Subcutaneous preadipocyte (primary cell): ENCODE measurements around a stretch of chr2.

- CAGE, long polyA plus RNA: no peak
Observed at GRCh38 chr2:48433495-48434080, 7.0 kb upstream of the PPP1R21 start.

GRCh38 chr2:48459465-48460424 is 19.2 kb downstream of the PPP1R21 start:
- CAGE, long polyA plus RNA: no peak

DNA sequence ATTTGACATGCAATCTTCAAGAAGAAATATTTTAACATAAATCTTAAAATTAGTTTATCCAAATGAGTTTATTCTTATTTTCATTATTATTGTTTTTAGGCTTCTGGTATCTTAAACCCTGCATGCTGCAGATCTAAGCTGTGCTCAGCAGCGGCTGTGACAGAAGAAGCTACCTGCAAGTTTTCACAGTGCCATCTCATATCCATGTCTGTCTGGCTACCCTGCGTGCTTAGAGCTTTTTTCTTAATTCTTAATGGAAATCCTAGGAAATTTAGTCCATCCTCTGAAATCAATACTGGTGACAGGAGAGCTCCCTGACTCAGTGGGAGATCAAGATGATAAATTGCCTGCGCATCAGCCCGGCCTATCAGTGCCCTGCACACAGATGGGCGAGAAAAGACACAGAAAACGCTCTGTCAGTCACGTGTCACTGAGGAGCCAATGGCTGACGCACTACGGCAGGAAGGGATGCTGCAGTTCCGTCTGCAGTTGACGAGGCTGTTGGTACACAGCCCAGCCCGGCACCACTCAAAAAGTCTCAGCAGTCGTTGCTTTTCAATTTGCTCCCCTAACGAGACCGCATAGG is 819.6 kb upstream of the FSHR start:
- CAGE, long polyA plus RNA: no peak

DNA sequence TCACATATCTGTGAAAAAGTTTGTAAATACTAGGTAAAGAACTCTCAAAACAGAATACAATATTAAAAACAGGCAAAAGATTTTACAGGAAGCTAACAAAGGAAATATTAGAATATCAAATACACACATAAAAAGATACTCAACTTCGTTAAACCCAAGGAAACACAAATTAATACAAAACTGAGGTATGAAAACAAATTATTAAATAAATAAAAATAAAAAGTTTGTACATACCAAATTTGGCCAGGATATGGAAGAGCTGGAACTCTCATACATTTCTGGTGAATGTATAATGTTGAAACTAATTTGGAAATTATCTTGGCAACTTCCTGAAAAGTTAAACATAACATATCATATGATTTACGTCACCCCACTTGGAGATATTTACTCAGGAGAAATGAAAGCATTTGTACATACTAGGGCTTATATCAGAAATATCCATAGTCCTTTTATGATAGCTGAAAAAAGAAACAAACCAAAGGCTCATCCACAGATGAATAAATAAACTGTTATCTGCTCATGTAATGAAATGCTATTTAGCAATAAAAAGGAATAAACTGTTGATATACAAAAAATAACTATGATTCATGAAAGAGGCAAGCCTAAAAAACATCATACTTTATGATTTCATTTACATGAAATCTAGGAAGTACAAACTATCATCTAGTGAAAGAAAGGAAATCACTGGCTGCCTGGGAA is 318.1 kb upstream of the NRXN1 start:
- CAGE, long polyA plus RNA: no peak

- CAGE, long polyA plus RNA: no peak
Observed at GRCh38 chr2:52723227-52723567, 1044.4 kb upstream of the CHAC2 start.

DNA sequence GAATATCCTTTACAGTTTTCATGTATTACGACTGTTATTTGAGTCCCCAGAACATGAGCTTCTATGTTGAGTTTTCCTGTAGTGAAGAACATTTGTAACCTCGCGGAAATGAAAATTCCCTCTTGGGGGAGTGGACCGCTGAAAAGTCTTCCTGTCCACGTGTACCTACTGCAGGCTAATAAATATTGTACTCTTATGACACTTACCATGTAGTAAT is 1.0 kb downstream of the ERLEC1 start:
- CAGE, long polyA plus RNA: no peak

- CAGE, long polyA plus RNA: no peak
Observed at GRCh38 chr2:53936873-53937694, 33.7 kb downstream of the PSME4 start.

- CAGE, long polyA plus RNA: no peak
Observed at GRCh38 chr2:53974193-53974689, 3.3 kb downstream of the ACYP2 start.

DNA sequence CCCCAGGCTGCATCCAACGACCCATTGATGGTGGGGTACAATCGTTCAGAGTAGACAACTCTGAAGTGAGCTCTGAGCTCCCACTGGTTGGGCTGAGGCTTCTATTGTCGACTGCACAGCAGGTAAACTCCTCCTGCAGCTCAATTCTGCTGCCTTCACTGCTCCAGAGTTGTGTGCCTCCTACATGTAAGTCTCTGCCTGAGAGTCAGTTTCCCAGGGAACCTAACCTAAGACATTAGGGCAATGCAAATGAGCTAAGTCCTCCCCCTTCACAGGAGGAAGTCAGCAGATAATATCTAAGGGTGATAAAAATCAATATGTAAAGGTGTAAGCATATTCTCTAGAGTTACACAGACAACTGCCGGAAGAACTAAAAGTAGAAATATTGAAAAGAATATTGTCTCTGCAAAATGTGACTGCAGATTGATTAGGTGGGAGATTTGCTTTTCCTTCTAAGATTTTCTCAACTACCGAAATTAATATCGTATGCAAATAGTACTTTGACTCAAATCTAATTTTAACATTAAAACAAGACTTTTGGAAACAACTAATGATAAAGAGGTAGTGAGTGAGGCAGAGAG is 122.1 kb downstream of the ACYP2 start:
- CAGE, long polyA plus RNA: no peak

DNA sequence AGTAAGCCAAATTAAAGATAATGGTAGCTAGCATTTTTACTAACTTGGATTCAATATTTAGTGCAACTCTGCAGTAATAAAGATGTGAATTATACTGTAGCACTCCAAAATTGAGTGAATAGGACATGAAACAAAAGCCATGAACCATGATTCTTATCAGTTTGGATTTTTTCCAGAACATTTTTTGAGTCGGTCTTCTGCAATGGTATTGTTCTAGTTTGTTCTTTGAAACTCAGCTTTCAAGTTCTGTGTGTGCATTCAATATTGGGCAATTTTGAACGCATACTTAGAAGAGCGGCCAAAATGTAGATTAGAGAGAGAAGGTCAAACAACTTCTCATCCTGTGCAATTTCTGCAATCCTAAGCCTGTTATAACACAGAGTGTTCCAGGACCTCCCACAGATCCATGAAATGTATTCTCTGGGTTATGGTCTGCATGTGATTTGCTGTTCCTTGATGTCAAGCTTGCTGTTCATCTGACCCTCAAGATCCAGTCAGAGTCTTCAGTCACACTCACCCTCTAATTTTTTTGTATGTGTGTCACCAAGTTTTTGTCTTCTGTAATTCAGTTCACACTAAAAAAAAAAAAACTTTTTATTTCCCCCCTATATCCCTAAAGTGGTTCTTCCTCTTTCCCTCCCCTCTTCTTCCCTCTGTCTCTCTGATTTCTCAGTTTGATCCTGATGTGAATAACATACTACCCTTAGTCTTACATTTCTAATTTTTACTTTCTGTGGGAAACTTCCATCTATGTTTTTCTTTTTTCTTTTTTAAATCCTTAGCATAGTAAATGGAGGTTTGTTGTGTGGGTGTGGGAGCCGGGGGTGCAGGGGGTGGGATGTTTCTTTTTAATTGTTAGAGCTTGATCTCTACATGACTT is 48.2 kb downstream of the TSPYL6 start:
- CAGE, long polyA plus RNA: no peak

- CAGE, long polyA plus RNA: no peak
Observed at GRCh38 chr2:54386760-54387392, 56.2 kb downstream of the C2orf73 start.

GRCh38 chr2:54422107-54422602 is 34.0 kb upstream of the SPTBN1 start:
- CAGE, long polyA plus RNA: no peak

DNA sequence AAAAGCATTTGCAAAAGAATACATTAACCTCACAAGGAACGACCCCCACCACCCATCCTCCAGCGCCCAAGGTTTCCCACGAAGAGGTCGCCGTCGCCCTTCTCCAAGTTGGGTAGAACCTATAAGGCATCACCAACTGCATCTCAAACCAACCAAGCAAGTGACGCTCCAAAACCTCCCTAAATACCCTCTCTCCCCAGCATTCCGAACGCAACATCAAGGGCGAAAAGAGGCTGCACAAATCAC is 646 bp upstream of the SPTBN1 start:
- CAGE, long polyA plus RNA: no peak

GRCh38 chr2:54457365-54458189 is 1.4 kb downstream of the SPTBN1 start:
- CAGE, long polyA plus RNA: no peak

DNA sequence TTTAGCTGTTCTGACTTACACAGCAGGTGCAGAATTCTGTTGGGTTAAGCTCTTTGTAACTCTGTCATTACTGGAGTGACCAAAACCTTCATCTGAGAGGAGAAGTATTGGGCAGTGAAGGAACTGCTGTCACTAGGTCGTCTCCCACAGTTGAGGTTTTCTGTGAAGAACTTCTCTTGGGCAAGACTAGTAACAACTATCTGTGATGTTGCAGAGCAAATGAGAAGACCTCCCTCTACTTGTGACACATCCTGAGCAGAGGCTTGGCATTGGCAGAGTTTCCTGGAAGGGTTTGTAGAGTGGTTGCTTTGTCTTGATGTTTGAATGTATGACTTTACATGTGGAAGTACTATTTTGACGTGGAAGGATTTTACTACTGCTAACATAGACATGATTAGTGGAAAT is 3.0 kb downstream of the SPTBN1 start:
- CAGE, long polyA plus RNA: no peak

- CAGE, long polyA plus RNA: no peak
Observed at GRCh38 chr2:54545596-54546671, 89.8 kb downstream of the SPTBN1 start.

DNA sequence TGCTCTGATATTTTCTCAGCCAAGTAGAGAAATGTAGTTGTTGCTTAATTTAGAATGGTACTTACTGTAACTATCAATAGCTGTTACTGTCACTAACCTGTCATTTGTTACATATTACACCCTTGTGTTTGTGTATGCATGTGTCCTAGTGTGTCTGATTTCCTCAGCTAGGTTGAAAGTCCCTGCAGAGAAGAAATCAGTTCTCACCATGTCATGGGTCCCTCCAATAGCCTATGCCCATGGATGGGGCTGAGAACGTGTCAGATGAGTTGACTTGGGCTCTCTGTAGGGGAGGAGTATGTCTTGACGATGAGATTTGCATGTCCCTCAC is 94.5 kb downstream of the SPTBN1 start:
- CAGE, long polyA plus RNA: no peak

- CAGE, long polyA plus RNA: no peak
Observed at GRCh38 chr2:54565712-54566388, 109.7 kb downstream of the SPTBN1 start.

DNA sequence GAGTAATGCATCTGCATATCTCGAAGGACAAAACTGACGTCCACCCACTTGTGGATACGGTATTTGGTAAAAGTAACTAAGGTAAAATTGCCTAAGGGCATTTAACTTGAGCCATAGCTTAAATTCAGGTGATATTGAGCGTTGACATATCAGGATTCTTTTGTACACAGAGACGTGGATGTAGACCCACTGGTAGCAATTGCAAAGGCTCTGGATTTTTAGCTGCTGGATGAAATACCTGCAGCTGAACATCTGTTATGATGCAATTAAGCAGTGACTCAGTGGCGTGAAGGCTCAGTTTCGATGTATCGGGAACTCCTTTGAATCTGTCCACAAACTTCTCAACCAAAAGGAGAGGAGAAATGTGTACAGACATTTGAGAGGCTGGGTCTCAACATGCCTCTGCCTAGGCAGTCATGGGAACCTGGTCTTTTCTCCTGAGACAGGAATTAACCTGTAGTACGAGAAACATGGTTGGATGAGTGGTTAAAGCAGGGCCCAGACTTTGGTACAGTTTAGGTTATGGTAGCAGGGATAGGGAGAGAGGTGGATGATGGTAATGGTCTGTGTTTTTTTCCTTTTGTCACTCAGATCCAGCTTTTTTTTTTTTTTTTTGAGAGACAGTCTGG is 119.4 kb downstream of the SPTBN1 start:
- CAGE, long polyA plus RNA: no peak

- CAGE, long polyA plus RNA: no peak
Observed at GRCh38 chr2:54601106-54601910, 122.2 kb upstream of the EML6 start.